Breast (tissue), 4 donors: Measurements from ENCODE around the genes ZSCAN25, PILRA and PPP1R35.

DNA sequence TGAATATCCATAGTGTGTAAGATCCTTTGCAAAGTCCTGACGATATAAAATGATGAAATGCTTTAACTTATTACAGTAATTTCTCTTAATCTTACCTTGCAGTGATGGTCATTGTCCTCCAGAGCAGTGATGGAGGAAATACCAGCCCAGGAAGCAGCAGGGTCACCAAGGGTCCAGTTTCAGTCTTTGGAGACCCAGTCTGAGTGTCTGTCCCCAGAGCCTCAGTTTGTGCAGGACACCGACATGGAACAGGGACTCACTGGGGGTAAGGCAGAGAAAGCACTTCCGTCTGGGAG is 1.9 kb downstream of the ZNF655 start:
- PRO-cap, 3 experiments, result no peak in any of the 3 experiments
- RRBS, result no CpG with 5 or more reads among the region's 3 CpGs

- PRO-cap, 3 experiments, result peak in 3 of 3 experiments; most common plus-strand start chr7:99617004 (in 2); most common minus-strand start chr7:99616833 (in 1)
- RRBS, result 5% methylated on average over 11 of the region's 57 CpGs
These were observed at the start of gene ZSCAN25 for GRCh38 chr7:99616256-99617129. Gene ZSCAN25 (plus strand): TSS chr7:99616946.

- PRO-cap, 3 experiments, result no peak in any of the 3 experiments
- RRBS, result no CpG with 5 or more reads among the region's 4 CpGs
These were observed 13.1 kb downstream of the CYP3A5 start for GRCh38 chr7:99666684-99667197.

- PRO-cap, 3 experiments, result no peak in any of the 3 experiments
- RRBS, result no CpG with 5 or more reads among the region's 4 CpGs
These were observed 2.9 kb downstream of the CYP3A5 start for GRCh38 chr7:99676635-99677493.

- PRO-cap, 3 experiments, result no peak in any of the 3 experiments
- RRBS, result no CpG with 5 or more reads among the region's 4 CpGs
These were observed 11.4 kb downstream of the CYP3A4 start for GRCh38 chr7:99772405-99773163.

DNA sequence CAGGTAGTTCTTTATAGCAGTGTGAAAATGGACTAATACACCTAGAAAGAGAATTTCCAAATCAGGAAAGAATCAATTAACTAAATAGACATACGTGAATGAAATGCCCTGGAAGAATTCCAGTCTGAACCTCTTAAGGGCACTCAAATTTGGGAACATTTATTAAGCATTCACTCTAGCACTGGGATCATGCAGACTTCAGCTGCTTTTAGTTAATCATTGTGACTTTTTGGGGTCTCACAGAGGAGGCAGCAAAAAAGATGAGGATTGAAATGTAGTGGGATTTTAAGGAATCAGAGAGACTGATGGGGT is 5.0 kb downstream of the CYP3A43 start:
- PRO-cap, 3 experiments, result no peak in any of the 3 experiments
- RRBS, result no CpG with 5 or more reads among the region's 1 CpG

- PRO-cap, 3 experiments, result no peak in any of the 3 experiments
- RRBS, result no CpG with 5 or more reads among the region's 13 CpGs
These were observed 16.4 kb downstream of the TRIM4 start for GRCh38 chr7:99902466-99903723.

DNA sequence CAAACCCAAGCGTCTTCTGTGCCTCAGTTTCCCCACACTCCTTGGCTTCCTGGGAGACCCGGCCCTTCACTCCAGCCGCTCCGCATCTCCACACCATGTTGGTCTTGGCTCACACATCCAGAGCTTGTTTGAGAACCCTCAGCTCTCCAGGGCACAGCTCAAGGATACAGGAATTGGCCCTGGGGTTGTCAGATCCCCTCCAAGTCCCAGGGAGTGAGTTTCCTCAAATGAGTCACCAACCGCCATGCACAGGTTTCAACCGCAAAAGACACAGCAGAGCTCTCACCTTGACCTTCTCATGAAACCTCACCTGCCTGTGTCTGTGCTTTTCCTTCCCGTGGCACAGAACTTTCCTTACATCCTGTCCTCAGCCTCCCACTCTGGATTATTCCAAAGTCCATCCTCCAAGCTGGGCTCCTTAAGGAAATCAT is 20.6 kb downstream of the AZGP1 start:
- PRO-cap, 3 experiments, result peak in 1 of 3 experiments; most common minus-strand start position 166 of the sequence (in 1)
- RRBS, result no CpG with 5 or more reads among the region's 7 CpGs

GRCh38 chr7:100065476-100066239 is 15.9 kb downstream of the ZNF3 start:
- PRO-cap, 3 experiments, result no peak in any of the 3 experiments
- RRBS, result no CpG with 5 or more reads among the region's 8 CpGs

- PRO-cap, 3 experiments, result no peak in any of the 3 experiments
- RRBS, result 5% methylated on average over 5 of the region's 18 CpGs
These were observed 391 bp downstream of the TAF6 start for GRCh38 chr7:100118774-100119160.

- PRO-cap, 3 experiments, result no peak in any of the 3 experiments
- RRBS, result 62% methylated on average over 6 of the region's 27 CpGs
These were observed 3.9 kb downstream of the TRAPPC14 start for GRCh38 chr7:100154281-100155319.

DNA sequence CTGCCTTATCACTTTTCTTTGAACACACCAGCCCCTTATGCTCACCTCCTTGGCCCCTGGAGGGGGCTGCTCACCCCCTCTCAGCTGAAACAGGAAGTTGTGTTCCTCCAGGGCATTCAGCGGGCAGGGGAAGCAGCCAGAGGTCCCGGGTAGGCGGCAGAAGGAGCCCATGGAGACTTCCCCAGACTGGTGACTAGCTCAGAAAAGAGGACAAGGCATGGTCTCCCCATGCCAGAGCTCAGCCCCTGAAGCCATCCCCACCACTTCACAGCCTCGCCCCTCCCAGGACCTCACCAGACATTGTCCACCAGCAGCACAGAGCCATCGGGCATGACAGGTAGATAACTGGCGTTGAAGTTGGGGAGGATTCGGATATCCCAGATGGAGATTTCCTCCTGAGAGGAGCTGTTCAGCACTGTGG is 1.7 kb downstream of the TRAPPC14 start:
- PRO-cap, 3 experiments, result no peak in any of the 3 experiments
- RRBS, result no CpG with 5 or more reads among the region's 7 CpGs

DNA sequence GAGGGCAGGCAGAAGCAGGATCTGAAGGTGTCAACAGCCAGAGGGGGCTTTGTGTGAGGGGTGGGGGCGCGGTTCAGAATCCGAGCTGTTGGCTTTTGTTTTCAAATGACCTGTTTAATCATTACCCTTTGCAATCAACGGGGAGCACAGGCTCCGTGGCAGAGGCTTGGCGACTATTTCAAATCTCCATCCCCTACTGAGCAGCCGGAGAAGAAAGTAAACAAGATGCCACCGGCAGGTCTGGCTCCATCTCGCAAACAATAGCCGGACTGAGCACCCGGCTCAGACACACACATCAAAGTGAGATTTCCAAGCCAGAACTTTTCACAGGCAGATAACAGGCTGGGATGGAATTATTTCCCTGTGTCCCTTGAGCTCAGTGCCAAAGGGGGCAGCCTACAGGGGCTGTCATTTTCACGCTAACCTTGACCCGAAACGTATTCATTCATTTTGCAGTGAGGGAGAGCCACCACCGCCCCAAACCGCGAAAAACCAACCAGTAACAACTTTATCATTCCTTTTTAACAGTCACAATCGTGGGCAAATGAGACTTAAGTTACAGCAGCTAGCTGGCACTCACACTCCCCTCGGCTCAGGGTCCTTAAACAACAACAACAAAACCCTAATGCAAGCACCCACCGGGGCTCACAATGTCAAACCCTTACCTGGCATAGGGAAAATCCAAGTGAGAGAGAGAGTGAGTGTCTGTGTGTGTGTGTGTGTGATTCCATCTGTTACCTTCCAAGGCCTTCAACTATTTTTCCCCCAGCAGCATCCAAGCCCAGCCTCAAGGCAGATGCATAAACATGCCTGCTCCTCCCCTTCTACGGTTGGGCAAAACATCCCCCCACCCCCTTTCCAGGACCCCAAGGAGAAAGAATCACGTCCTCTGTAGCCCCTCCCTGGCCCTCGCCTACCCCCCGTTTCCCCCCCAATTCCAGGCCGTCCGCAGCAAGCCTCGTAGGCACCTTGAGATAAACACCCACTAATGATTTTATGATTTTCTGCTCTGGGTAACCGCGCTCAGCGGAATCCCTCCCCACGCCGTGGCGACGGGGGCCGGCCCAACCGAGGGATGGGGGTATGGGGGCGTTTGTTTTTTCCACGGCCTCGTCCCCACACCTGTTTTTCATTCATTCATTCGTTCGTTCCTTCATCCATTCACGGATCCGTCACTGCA is 36.7 kb upstream of the SPDYE3 start:
- PRO-cap, 3 experiments, result no peak in any of the 3 experiments
- RRBS, result no CpG with 5 or more reads among the region's 43 CpGs

DNA sequence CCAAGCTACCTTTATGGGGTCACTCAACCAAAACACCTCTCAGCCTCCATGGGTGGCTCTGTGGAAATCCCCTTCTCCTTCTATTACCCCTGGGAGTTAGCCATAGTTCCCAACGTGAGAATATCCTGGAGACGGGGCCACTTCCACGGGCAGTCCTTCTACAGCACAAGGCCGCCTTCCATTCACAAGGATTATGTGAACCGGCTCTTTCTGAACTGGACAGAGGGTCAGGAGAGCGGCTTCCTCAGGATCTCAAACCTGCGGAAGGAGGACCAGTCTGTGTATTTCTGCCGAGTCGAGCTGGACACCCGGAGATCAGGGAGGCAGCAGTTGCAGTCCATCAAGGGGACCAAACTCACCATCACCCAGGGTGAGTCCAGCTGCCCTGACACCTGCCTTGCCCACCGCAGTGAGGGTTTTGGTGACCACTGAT is 809 bp downstream of the PILRB start:
- PRO-cap, 3 experiments, result no peak in any of the 3 experiments
- RRBS, result 91% methylated on average over 4 of the region's 11 CpGs

GRCh38 chr7:100366249-100366755 is 7.0 kb upstream of the PILRA start:
- PRO-cap, 3 experiments, result no peak in any of the 3 experiments
- RRBS, result no CpG with 5 or more reads among the region's 5 CpGs

DNA sequence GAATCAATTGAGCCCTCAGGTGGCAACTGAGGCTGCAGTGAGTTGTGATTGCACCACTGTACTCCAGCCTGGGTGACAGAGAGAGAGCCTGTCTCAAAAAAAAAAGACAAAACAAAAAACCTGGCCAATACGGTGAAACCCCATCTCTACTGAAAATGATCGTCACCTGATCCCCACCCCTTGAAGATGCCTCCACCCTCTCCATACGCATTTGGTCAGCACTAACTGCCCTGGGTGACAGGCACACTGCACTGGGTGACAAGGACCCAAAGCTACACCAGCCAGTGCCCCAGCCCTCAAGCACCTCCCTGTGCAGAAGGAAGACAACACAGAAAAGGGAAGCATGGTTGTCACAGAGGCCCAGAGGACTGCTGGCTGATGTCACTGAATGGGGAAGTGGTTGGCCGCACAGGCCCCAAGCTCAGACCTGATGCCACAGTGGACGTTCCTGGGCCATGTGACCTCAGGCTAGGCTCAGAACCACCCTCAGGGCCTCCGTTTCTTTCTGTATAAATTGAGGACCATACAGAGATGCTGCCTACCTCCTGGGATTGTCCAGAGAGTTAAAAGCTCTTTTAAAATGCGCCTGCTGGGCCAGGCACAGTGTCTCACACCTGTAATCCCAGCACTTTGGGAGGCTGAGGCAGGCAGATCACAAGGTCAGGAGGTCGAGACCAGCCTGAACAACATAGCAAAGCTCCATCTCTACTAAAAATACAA is 4.2 kb upstream of the PILRA start:
- PRO-cap, 3 experiments, result no peak in any of the 3 experiments
- RRBS, result no CpG with 5 or more reads among the region's 8 CpGs

- PRO-cap, 3 experiments, result peak in 1 of 3 experiments; most common plus-strand start chr7:100373487 (in 1); most common minus-strand start chr7:100373177 (in 1)
- RRBS, result no CpG with 5 or more reads among the region's 14 CpGs
These were observed at the start of gene PILRA for GRCh38 chr7:100373090-100373746. Gene PILRA (plus strand): TSS chr7:100373487.

DNA sequence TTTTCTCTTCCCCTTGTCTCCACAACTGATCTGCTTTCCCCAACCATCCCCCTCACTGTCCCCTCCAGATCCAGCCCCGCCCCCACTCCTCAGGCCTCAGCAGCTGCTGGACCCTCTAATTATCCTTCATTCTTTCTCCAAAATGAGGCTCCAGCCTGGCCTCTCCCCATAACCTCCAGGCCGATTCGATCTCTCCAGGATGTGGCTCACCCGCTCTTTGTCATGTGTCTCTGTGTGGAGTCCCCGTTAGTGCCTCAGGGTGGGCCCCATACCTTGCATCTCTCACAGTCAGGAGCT is 1.3 kb downstream of the PILRA start:
- PRO-cap, 3 experiments, result no peak in any of the 3 experiments
- RRBS, result no CpG with 5 or more reads among the region's 5 CpGs

- PRO-cap, 3 experiments, result no peak in any of the 3 experiments
- RRBS, result no CpG with 5 or more reads among the region's 19 CpGs
These were observed 3.1 kb downstream of the MEPCE start for GRCh38 chr7:100432659-100433229.

- PRO-cap, 3 experiments, result peak in 3 of 3 experiments; most common plus-strand start chr7:100436668 (in 2); most common minus-strand start chr7:100436474 (in 3)
- RRBS, result under 1% methylated on average over 10 of the region's 37 CpGs
These were observed at the start of gene PPP1R35 for GRCh38 chr7:100436279-100436839. Gene PPP1R35 (minus strand): TSS chr7:100436497.